Colon Carcinoma Metastatic in the Brain (tissue), 2 donors: ENCODE measurements around the genes TAF4 and HRH3.

DNA sequence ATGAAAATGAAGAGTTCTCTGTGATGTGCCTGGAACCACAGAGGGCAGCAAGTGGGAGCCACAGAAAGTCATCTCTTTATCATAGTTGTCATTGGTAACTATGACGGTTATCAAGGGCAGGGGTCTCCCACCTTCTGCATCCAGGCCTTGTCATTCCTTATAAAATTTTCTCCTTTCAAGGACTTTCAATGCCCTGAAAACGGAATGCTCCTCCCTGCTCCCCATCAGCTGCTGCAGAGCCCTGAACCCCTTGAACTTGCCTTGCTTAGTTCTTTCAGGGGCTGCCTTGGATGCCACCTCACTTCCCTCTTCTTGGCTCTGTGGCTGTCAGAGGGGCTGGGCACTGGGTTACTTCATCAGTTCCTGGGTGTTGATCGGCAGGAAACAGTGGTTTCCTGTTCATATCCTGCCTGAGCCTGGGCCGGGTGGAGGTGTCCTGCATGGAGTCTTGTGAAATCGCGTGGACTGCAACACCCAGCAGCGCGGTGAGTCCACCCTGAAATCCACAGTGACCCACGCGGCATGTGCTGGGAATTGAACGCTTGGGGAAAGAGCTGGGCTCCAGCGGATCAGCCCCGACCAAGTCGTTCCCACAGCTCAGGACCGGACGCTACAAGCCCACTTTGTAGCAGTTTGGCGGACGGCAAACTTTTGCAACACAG lies 97.4 kb downstream of the CDH26 start:
- PRO-cap, 2 experiments = no peak in any of the 2 experiments

GRCh38 chr20:60139677-60140401 lies 181.6 kb downstream of the CDH26 start:
- PRO-cap, 2 experiments = no peak in any of the 2 experiments

GRCh38 chr20:61687607-61688103 lies 378.0 kb downstream of the TAF4 start:
- PRO-cap, 2 experiments = no peak in any of the 2 experiments

- PRO-cap, 2 experiments = peak in 2 of 2 experiments; most common minus-strand start chr20:62065825 (in 1)
Measured at GRCh38 chr20:62065478-62065994, at the start of gene TAF4. Gene TAF4 (minus strand): TSS chr20:62065881.

GRCh38 chr20:62130064-62130375 lies 7.7 kb downstream of the LSM14B start:
- PRO-cap, 2 experiments = no peak in any of the 2 experiments

DNA sequence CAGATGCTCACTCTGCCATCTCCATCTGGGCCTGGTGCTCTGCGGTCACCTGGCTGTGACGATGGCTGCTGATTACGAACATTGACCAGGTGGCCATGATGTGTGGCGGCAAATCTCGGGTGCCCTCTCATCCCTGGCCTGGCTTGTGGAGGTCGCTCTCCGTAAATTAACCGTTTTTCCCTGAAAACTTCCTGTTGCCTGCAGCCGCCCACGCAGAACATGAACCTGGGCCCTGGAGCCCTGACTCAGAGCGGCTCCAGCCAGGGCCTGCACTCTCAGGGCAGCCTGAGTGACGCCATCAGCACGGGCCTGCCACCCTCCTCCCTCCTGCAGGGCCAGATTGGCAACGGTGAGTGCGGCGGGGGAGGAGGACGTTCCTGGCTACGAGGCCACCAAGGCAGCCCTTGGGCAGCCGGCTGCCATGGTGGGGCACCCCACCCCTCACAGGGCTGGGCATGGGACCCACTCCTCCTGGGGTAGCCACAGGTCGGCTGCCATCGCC lies 17.7 kb downstream of the SS18L1 start:
- PRO-cap, 2 experiments = no peak in any of the 2 experiments

DNA sequence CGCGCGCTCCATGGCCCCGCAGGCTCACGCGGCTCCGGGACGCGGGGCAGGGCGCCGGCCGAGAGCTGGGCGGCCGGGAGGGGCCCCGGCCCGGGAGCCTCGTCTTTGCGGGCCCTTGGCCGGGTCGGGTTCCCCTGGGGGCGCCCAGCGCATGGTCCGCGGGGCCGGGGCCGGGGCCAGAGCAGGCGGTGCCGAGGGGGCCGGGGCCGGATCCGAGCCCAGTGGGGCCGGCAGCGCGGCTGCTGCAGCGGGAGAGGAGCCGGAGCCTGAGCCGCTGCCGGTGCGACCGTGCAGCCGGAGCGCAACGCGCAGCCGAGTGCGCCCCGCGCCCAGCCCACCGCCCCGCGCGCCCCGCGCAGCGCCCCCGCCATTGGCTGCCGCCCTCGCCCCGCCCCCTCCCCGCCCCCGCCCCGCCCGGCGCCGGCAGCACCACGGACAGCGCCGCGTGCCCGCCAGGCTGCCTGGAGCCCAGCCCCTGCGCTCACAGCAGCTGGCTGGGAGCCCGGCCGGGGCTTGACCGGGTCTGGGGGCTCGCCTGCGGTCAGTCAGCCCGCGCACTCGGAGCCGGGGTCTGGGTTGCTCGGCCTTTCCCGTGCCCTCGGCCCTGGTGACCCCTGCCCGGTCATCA lies at the start of gene HRH3:
HRH3 (minus strand) TSS at position 320 of the 628 bp plus-strand sequence.
- PRO-cap, 2 experiments = no peak in any of the 2 experiments

DNA sequence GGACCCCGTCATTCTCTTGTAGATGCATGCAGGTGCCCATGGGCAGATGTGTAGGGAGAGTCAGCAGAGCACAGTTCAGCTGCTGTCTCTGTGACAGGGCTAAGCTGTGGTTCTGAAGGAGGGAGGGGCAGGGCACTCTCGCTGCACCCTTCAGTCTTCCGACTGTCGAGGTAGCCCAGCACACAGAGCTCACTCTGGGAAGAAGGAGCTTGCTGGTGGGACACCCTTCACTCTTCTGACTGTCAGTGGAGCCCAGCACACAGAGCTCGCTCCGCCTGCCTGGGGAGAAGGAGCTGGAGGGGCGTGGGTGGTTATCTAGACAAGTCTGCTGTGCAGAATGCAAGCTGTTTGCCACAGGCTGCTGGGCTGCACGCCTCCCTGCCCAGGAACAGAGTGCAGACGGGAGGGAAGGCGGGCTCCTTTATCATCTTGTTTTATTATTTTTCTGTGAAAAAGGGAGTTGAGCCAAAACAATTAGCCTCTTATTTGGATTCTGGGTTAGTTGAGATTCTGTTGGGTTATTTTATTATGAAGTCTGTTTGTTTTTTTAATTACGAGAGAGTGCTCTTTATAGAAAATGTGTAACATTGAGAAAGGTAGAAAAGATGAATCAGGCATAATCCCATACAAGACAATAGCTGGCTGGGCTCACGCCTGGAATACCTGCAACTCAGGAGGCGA lies 28.2 kb upstream of the ADRM1 start:
- PRO-cap, 2 experiments = no peak in any of the 2 experiments

DNA sequence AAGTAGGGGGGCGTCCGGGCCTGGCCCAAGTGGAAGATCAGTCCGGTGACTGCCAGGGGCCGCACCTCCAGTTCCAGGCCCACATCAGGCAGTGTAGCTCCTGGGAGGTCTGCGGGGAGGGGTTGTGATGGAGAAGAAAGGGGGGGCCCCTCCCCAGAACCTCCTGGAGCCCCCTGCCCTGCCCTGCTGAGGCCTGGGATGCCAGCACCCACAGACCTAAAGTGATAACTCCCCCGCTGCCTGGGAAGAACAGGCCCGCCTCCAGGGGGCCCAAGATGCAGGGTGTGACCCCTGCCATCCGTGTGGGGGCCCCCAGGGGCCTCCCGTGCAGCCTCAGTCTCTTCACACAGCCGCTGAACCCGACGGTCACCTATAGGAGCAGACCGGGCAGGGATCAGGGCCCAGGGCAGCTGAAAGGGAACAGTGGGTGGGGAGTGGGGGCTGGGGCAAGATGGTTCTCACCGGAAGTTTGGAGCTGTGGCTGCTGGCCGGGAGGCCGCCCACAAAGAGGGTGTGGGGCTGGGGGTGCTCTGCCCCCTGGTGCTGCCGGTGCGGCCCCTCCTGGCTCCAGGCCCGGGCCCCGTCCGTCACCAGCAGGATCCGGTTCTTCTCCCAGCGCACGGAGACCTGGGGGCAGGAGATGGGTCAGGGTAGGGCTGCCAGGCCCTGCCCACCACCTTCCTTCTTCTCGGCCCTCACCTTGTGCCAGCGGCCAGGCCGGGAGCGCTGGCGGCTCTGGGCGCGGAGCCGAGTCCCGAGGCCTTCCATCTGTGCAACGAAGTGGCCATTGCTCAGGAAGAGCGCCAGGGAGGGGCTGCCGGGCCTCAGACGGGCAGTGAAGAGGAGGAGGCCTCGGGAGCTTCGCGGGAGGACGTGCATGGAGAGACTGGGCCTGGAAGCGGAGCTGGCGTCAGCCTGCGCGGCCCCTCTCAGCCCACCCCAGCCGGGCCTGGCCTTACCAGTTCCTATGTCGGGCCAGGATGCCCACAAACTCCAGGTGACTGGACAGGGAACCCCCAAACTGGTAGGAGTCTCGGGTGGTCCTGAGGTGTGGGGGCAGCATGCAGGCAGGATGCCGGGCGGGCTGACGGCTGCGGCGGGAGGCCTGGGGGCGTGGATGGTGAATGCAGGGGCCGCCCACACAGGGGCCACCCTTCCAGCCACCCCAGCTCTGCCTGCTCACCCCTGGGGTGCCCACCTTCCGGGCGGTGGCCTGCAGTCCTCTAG lies 7.8 kb downstream of the ADRM1 start:
- PRO-cap, 2 experiments = no peak in any of the 2 experiments

- PRO-cap, 2 experiments = peak in 2 of 2 experiments; most common plus-strand start chr20:62351014 (in 1); most common minus-strand start chr20:62350973 (in 2)
Measured at GRCh38 chr20:62350832-62351141, 16.3 kb downstream of the LAMA5 start.

DNA sequence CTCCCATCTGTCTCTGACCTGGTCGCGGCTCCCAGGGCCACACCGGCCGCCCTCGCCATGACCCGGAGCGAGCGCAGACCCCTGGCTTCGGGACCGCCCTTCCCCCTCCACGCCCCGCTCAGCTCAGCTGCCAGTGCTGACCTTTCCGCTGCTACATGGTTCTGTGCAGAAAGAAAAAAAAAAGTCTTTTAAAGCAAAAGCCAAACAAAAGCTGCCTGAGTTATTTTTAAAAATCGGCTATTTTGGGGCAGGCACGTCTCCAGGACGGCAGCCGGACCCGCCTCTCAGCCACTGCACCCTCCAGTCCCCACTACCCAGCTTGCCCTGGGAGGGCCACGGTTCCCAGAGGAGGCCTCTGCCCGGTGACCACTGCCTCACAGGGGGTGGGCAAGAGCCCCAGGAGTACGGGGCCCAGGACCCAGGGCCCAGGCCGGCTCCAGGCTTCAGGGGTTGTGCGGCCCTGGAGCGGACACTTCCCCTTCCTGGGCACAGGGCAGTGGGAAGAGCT lies 10.8 kb downstream of the LAMA5 start:
- PRO-cap, 2 experiments = no peak in any of the 2 experiments

DNA sequence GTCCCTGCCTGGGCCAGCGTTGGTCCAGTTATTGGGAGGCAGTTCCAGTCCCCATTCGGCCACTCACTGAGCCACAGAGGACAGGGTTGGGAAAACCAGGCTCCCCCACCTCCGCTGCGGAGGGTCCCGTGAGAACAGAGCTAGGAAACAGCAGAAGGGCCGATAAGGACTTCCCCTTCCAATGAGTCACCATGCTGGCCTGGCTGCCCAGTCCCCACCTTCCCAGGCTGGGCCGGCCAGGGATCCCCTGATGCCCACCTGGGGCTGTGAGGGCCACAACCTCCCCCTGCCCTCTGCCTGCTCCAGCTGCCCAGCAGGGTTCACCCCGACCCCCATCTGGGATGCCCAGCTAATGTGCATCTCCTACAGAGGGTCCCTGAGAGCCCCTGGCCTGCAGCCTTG lies 2.7 kb downstream of the LAMA5 start:
- PRO-cap, 2 experiments = no peak in any of the 2 experiments

GRCh38 chr20:62373788-62374205 lies 6.7 kb upstream of the LAMA5 start:
- PRO-cap, 2 experiments = peak in 2 of 2 experiments; most common minus-strand start chr20:62374037 (in 2)

GRCh38 chr20:62381013-62382030 lies 5.6 kb upstream of the RPS21 start:
- PRO-cap, 2 experiments = no peak in any of the 2 experiments

GRCh38 chr20:62390416-62390769 lies 3.5 kb downstream of the RPS21 start:
- PRO-cap, 2 experiments = no peak in any of the 2 experiments

DNA sequence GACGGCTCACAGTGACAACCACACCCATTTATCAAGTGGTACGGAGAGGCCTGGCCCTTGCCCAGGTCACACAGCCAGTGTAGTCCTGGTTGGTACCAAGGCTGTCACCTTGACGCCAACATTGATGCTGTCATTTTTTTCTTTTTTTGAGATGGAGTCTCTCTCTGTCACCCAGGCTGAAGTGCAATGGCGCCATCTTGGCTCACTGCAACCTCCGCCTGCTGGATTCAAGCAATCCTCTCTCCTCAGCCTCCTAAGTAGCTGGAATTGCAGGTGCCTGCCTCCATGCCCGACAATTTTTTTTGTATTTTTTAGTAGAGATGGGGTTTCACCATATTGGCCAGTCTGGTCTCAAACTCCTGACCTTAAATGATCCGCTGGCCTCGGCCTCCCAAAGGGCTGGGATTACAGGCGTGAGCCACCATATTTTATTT lies 8.3 kb downstream of the CABLES2 start:
- PRO-cap, 2 experiments = no peak in any of the 2 experiments

GRCh38 chr20:62481228-62481743 lies 5.5 kb upstream of the GATA5 start:
- PRO-cap, 2 experiments = no peak in any of the 2 experiments

DNA sequence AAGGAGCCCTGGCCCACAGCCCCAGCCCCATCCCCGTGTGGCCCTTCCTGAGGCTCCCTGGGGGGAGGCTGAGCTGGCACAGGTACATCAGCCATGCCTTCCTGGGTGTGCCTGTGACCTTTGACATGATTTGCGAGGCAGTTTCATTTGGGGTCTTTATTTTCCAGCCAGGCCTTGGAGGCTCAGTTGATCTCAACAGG lies 37.9 kb upstream of the GATA5 start:
- PRO-cap, 2 experiments = no peak in any of the 2 experiments

GRCh38 chr20:62533539-62534078 lies 57.8 kb upstream of the GATA5 start:
- PRO-cap, 2 experiments = no peak in any of the 2 experiments

DNA sequence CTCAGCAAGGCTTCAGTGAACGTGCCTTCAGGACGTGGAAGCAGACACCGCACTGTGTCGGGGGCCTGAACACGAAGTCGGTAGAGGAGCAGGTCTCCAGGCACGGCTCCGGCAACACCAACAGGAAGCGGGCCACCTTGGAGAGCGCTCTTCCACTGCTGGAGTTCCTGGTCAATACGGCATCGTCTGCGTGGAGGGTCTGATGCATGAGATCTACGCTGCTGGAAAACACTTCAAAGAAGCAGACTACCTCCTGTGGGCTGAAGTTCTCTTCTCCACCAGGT lies 69.3 kb upstream of the SLCO4A1 start:
- PRO-cap, 2 experiments = no peak in any of the 2 experiments